ENCODE measurements around a stretch of chr16.

DNA sequence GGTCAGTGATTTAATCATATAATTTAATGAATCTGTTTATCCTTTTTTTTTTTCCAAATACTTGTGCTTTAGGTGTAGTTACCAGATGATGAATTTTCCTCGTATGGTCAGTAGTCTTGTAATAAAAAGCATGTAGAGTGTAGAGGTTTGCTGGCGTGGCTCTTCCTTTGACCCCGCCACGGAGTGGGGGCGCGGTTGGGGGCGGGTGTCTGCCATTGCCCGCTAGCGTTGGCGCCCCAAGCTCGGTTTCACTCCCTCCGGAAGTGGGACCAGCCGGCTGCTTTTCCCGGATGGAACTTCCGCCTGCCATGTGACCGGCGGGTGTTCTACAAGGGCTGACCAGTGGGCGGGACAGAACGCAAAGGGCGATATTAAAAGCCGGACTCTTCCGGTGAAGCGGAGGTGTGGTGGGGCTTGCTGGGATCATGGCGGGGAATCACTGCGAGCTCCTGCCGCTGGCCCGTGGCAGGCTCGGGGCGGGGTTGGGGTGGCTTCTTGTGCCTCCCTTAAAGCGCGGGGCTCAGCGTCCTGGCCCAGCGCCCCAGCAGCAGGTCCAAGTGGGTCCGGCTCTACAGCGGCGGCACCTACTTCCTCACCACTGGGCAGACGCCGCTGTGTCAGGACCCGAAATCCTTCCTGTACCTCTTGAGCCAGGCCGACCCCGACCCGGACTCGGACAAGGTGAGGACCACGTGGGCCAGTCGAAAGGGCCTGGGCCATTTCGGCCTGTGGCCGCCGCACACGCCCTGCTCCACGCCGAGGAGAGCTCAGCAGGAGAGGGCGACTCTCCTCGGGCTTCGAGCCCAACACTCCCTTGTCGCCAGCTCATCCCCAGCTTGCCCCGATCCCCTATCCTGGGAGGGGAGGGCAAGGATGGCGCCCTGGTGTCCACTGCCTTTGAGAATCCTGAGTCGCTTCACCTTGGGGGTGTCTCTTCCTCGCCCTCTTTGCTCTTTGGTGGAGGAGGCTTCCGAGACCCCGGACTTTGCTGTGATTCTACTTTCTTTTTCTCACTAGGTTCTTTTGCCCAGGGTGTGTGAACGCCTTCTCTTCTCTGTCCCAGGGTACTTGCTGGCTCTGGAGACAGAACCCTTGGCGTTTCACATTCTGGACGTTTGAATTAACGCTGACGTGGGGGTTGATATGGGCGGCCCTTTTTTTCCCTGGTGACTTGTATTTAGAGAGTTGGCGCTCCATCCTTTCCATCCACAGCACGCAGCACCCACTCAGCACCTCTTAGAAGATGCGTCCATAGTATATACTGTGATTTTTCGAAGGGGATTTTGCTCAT is 65.7 kb downstream of the PDPK1 start:
- RRBS, result under 1% methylated on average over 9 of the region's 71 CpGs

- RRBS, result 85% methylated on average over 4 of the region's 10 CpGs
Measured at GRCh38 chr16:2719229-2719745, 737 bp downstream of the PRSS27 start.

- RRBS, result no CpG with 5 or more reads among the region's 30 CpGs
Measured at GRCh38 chr16:2759432-2760542, 7.3 kb downstream of the SRRM2 start.

DNA sequence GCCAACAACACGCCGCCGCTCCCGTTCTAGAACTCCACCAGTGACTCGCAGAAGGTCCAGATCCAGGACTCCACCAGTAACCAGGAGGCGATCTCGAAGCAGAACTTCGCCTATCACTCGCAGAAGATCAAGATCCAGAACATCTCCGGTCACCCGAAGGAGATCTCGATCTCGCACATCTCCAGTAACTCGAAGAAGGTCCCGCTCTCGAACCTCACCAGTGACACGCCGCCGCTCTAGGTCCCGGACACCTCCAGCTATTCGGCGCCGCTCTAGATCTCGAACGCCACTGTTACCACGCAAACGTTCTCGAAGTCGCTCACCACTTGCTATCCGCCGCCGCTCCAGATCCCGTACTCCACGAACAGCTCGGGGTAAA is 10.7 kb downstream of the ELOB start:
- RRBS, result no CpG with 5 or more reads among the region's 35 CpGs

DNA sequence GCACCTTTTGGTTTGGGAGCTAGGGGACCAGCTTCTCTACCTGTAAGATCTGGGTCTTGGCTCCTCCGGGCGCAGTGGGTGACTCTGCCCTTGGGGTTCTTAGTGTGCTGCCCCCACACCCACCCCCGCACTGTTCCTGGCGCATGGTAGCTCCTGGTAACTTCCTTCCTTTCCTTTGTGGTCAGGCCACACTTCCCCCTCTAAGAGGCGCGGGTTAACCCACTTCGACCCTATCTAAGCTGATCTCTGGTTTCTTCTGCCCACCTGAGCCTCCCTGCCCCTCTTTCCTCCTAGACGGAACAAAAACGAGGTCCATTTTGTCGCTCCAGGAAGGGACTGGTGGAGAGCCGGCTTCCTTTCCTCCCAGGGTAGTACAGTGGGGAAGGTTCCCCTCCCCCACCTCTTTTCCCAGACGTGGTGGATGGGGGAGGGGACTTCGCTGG is 4.7 kb upstream of the CLDN9 start:
- RRBS, result no CpG with 5 or more reads among the region's 13 CpGs

- RRBS, result no CpG with 5 or more reads among the region's 14 CpGs
Measured at GRCh38 chr16:3022151-3023059, 1.3 kb downstream of the HCFC1R1 start.

GRCh38 chr16:3038218-3038726 is 1.5 kb upstream of the BICDL2 start:
- RRBS, result no CpG with 5 or more reads among the region's 12 CpGs

DNA sequence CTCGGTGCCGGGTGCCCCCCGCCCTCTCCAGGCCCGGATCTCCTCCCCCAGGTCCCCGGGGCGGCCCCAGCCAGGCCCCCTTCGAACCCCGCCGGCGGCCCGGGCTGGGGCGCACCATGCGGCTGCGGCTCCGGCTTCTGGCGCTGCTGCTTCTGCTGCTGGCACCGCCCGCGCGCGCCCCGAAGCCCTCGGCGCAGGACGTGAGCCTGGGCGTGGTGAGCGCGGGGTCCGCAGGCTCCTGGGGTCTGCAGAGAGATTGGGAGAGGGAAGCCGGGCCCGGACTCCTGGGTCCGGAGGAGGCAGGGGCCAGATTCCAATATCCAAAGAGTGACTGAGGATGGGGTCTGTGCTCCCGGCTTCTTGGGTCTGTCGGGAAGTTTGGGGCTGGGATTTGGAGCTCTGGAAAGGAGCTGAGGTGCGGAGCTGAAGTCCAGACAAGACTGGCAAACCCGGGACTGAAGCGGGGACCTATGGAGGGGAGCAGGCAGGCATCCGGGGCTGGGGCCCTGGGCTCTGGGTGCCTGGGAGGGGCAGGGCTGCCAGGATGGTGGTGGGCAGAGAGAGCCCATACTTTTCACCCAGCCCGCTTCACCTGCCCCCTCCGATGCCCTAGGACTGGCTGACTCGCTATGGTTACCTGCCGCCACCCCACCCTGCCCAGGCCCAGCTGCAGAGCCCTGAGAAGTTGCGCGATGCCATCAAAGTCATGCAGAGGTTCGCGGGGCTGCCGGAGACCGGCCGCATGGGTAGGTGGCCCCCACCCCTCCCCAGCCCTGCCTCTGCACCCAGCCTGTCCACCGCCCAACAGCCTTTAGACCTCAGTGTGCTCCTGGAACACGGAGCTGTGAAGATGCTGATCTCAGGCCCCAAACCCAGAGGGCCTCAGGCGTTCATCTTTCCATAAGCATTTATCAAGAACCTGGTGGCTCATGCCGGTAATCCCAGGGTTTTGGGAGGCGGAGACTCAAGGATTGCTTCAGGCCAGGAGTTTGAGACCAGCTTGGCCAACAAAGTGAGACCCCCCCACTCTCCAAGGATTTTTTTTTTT is 765 bp downstream of the MMP25 start:
- RRBS, result 4% methylated on average over 10 of the region's 54 CpGs

- RRBS, result no CpG with 5 or more reads among the region's 9 CpGs
Measured at GRCh38 chr16:3051374-3051947, 5.1 kb downstream of the MMP25 start.

DNA sequence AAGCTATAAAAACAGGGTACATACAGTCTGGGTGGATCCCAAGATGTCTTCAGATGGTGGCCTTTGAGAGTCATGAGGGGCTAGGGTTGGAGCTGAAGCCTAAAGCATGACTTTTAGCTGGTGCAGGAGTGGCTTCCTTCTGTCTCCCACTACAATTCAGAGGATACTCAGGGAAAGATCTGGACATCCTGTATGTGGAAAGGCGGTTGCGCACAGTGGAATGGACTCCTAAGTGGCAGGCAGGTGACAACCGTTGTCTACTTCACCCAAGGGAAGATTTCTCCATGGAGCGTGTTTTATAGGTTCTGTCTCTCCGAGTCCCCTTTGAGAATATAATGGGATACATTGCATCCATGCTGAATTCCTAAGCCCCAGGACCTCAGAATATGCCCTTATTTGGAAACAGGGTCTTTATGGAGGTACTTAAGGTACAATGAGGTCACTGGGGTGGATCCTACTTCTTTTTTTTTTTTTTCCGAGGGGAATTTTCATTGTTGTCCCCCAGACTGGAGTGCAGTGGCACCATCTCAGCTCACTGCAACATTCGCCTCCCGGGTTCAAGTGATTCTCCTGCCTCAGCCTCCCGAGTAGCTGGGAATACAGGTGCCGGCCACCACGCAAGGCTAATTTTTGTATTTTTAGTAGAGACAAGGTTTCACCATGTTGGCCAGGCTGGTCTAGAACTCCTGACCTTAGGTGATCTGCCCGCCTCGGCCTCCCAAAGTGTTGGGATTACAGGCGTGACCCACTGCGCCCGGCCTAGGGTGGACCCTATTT is 1.4 kb upstream of the IL32 start:
- RRBS, result no CpG with 5 or more reads among the region's 16 CpGs

DNA sequence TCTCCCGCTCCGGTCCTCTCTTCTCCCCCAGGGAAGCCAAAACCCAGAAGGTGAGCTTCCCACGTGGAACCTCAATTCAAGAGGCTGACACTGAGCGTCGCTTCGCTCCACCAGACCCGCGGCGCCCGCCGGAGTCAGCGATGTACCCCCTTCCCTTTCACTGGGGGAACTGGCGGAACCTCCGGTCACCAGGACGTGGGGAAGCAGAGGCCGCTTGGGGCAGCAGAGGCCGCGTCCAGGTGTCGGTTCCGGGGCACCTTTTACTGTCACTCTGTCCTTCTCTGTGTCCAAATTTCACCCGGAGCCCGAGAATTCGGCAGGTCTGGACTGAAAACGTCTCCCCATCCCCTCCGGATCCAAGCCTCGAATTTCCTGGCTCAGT is 48.4 kb downstream of the ZNF213 start:
- RRBS, result 8% methylated on average over 12 of the region's 26 CpGs

- RRBS, result no CpG with 5 or more reads among the region's 6 CpGs
Measured at GRCh38 chr16:3215334-3215685, 19.6 kb downstream of the ZNF200 start.

GRCh38 chr16:3223881-3224299 is 11.1 kb downstream of the ZNF200 start:
- RRBS, result no CpG with 5 or more reads among the region's 7 CpGs

GRCh38 chr16:3308446-3309200 is 3.3 kb downstream of the ZNF75A start:
- RRBS, result 89% methylated on average over 1 of the region's 5 CpGs

- RRBS, result 100% methylated on average over 1 of the region's 22 CpGs
Measured at GRCh38 chr16:3642352-3643172, 11.9 kb upstream of the DNASE1 start.

- RRBS, result no CpG with 5 or more reads among the region's 26 CpGs
Measured at GRCh38 chr16:3655591-3656491, 1.4 kb downstream of the DNASE1 start.

GRCh38 chr16:3662554-3663786 is 8.5 kb downstream of the DNASE1 start:
- RRBS, result 98% methylated on average over 3 of the region's 37 CpGs

DNA sequence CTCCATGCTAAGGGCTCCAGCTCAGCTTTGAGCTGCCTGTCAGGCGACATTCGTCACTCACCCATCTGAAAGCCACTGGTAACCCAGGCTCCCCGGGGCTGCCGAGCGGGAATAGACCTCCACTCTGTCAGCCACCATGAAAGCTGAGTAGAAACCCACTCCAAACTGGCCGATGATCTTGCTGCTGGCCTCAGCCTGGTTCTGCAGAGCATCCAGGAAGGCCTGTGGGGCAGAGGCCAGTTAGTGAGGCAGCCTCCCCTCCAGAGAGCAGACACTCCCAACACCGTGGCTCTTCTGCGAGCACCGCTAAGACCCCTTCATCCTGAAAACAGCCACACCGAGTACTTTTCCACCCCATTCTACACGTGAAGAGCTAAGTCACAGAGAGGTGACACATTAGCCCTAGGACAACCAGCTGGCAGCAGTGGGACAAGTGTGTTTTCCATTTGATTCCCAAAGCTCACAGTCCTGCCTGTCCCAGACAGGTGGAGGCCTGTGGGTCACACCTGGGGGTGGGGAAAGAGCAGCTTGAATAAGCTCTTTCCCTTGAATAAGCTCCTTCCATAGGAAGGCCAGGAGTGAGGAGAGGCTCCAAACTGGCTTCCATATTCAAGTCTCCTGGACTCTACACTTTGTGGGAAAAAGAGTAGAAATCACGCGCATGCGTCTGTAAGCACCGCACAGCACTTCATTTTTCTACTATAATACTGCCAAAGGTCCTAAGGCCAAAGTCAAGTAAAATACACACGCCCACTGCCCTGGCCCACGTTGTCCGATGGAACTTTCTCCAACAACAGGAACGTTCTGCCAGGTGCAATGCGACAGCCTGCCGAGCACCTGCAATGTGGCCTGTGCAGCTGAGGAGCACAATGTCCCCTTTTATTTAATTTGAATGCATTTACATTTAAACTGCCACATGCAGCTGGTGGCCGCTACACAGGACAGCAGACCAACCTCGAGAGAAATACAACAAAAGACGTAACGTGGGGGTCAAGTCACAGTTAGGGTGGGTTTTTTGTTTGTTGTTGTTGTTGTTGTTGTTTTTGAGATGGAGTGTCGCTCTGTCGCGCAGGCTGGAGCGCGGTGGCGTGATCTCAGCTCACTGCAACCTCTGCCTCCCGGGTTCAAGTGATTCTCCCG is 23.3 kb downstream of the DNASE1 start:
- RRBS, result no CpG with 5 or more reads among the region's 33 CpGs

DNA sequence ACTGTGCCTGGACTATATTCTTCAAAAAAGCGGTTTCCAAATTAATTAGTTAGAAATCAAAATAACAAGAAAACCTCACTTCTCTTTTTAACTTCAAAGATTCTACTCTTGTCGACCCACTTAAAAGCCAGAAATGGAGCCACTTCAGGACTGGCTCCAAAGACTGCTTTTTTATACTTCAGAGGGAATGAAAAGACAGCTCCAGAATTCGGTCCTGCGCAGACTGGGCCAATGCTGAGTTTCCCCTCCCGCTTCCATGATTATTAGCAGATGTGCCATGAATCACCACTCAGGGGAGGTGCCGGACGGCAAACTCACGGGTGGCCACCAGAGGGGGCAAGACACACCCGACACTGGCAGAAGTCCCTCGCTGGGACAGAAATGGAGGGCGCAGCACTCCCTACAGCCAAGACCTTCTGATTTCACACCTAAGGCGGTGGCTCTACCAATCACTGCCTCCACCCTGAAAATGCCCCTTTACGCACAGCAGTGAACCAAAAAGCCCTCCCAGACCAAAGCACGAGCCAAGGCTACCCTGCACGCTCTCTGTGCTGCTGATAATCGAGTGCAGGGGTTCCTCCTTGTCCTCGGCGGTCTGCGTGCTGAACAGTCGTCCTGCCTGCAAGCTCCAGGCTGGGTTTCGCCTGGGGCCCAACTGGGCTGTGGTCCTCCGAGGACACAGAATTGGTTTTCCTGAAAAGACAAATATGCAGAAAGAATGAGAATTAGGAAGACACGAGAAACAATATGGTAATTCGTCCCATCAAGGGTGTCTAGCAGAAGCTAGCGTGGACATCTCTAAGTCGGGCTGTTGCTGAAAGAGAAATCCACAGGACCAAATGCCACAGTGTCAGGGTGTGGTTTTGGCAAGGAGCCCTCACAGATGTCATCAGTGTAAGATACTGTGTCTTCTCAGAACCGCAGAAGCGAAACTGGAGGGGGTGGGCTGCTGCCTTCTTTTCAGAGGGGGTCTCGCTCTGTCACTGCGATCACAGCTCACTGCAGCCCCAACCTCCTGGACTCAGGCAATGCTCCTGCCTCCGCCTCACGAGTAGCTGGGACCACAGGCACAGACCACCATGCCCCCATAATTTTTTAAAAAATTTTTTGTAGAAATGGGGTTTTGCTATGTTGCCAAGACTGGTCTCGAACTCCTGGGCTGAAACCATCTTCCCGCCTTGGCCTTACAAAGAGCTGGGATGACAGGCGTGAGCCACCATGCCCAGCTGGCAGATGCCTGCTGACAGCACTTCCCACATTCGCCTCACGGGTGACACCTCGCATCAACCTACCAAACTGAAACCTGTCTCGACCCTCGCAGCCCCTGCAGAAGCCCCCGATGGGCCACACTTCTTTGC is 26.6 kb downstream of the TRAP1 start:
- RRBS, result no CpG with 5 or more reads among the region's 41 CpGs

- RRBS, result no CpG with 5 or more reads among the region's 7 CpGs
Measured at GRCh38 chr16:3722986-3723293, 5.6 kb upstream of the TRAP1 start.